LNCaP clone FGC (cell line): ENCODE results near the gene FAR1.

DNA sequence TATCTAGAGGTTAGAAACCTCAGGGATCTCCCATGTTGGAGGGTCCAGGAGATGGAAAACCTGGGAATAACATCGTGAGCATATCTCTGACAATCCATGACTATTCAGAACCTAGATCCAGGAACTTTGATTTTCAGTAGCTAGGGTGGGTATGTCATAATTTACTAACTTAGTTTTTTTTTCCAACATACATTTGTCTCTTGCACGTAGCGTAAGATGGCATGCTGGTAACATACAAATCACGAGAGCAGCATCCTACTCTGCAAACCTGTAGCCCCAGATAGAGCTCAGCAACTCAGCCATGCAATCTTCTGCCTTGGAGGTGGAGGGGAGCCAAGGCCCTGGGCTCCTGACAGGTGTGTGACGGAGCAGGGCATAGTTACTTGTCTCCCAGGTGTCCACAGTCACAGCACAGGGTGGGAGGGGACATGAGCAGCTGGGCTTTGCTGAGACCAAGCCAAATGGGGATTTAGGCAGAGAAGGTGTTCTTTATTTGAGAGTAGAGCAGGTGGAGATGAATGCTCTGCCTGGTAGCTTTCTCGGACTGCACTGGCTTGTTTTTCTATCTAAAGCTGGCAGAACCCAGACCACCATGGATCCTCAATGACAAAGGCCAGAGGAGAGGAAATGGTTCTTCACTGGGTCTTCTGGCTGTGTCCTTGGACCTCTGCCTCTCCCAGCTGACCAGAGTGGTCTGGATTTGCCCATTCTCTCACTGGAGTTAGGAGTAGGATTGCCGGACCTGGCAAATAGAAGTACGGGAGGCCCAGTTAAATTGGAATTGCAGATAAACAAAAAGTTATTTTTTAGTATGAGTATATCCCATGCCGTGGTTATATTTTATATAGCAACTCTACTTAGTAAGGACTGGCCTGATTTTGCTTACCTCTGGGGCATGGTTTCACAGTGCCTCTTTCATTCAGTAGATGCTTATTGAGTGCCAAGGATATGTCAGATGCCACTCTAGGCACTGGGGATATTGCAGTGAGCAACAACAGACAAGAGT is 111.8 kb downstream of the TEAD1 start:
- RRBS, 2 experiments: no CpG with 5 or more reads among the region's 9 CpGs

- RRBS, 2 experiments: no CpG with 5 or more reads among the region's 18 CpGs
These were observed 128.4 kb downstream of the TEAD1 start for GRCh38 chr11:12802385-12803241.

- RRBS, 2 experiments: no CpG with 5 or more reads among the region's 8 CpGs
These were observed 136.5 kb downstream of the TEAD1 start for GRCh38 chr11:12810608-12811246.

GRCh38 chr11:12824137-12824984 is 150.1 kb downstream of the TEAD1 start:
- RRBS, 2 experiments: 23 to 31% methylated on average over 4 of the region's 10 CpGs

DNA sequence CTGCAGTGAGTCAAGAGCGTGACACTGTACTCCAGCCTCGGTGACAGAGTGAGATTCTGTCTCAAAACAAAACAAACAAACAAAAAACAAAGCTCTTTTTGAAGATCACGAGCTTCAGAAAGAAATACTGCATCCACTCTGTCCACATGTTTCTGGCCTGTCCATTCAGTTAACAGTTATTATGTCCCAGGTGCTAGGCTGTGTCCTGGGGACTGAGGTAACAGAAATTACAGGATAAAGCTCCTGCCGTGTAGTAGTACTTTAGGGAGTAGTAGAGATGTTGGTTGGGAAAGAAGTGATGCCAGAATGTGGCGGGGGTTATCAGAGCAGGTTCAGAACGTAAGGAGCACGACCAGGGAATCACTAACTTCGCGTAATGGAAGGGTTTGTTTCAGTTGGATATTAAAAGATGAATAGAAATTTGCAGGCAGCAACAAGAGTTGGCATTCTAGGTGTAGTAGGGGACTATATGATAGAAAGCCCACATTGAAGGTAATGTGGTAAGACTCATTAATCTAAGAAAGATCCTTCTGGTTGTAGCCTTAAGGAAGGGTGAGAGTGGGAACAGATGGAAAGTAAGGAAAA is 165.2 kb downstream of the TEAD1 start:
- RRBS, 2 experiments: no CpG with 5 or more reads among the region's 9 CpGs

DNA sequence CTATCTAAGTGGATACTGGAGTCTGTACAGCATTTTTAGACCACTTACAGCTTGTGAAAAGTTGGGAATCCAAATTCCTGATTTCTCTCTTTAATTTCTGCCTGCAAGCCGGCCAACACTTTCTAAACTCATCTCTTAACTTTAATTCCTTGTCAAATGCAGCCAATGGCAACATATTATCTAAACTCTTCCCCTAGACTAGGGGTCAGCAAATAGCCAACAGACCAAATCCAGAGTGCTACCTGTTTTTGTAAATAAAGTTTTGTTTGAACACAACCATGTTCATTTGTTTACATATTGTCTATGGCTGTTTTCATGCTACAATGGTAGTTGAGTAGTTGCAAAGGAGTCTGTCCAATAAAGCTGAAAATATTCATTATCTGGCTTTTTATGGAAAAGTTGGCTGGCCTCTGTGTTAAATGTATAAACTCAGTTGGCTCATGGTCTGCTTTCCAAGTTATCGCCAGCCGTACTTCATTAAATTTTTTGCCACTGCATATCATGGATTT is 37.2 kb upstream of the RASSF10 start:
- RRBS, 2 experiments: no CpG with 5 or more reads among the region's 3 CpGs

DNA sequence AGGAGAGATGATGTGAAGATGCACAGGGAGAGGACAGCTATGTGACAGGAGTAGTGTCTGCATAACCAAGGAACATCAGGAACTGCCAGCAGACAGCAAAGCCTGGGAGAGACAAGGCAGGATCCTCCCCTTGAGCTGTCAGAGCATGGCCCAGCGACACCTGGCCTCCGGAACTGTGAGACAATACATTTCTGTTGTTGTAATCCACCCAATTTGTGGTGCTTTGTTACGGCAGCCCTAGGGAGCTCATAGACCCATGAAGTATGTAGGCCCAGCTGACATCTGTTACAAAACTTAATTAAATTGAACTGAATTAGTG is 24.6 kb downstream of the RASSF10 start:
- RRBS, 2 experiments: no CpG with 5 or more reads among the region's 3 CpGs

- RRBS, 2 experiments: no CpG with 5 or more reads among the region's 1 CpG
These were observed 35.2 kb downstream of the RASSF10 start for GRCh38 chr11:13044288-13044798.

DNA sequence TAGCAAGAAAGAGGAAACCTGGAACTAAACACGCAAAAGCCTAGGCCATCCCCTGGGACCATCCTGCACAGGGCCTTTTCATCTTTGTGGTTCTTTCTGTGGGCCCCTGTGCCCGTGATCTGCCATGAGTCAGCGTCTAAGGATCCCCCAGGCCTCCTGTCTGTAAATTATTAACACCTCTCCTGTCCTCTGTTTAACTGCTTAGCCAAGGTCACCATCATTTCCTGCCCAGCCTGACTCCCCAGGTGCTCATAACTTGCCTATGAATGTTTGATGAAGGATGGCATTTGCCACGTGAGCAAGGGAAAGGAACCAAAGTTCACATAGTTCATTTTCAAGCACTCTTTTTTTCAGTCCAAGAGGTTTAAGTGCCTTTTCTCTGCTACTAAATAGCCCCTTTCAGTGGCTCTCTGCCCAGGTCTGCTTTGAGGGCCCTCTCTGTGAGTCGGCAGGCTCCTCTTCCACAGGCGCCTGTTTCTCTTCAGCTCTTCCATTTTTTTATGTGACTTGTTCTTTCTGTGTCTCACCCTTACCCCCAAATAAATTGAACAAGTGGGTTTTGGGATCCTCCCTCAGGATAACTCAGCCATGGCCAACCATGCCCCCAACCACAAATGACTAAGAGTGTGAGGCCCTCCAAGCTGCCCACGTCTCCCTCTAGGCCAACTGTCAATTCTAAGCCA is 131.4 kb downstream of the RASSF10 start:
- RRBS, 2 experiments: no CpG with 5 or more reads among the region's 7 CpGs

DNA sequence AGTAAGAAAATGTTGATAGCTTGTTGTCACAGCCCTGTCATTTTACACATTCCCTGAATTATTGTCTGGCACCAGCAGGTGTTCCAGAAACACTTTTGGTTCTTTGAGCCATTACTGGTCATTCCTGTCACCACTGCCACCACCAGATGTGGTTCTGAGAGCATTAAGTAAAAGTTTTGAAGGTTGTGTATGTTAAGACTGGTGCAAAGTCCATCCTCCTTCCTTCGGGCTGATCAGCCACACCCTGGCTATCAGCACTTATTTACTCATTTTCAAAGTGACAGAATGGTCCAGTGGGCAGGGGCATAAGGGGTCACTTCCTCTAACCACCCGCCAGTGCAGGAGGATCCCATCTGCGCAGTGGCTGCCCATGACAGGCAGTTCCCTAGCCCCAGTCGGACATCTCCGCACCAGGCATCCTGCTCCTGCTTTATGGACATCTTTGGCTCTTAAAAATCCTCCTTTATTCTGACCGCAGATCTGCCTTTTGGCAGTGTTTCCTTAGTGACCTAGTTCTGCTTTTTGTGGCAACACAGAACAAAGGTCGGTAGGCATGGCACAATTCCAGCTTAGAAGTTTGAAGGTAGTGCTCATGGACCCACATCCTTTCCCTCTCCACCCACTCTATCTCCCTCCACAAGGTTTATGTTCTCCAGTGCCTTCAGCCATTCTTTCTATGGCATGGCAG is 55.8 kb downstream of the BMAL1 start:
- RRBS, 2 experiments: no CpG with 5 or more reads among the region's 7 CpGs

DNA sequence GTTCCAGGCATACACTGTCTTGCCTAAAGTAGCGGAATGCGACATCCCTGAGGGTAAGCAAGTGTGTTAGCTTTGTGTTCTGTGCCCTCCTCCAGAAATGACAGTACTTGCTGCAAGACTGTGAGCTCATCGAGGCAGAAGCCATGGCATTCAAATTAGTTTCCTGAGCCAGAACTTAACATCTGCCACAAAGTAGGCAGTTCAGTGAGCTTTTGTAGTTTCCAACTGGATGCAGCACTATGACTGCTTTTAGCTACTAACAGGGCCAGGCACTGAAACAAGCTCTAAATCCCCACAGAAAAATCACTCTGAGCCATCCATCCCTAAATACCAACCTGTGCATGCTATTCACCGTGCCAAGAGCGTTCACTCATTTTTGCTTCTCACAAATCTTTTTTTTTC is 1.2 kb upstream of the FAR1 start:
- RRBS, 2 experiments: no CpG with 5 or more reads among the region's 5 CpGs

DNA sequence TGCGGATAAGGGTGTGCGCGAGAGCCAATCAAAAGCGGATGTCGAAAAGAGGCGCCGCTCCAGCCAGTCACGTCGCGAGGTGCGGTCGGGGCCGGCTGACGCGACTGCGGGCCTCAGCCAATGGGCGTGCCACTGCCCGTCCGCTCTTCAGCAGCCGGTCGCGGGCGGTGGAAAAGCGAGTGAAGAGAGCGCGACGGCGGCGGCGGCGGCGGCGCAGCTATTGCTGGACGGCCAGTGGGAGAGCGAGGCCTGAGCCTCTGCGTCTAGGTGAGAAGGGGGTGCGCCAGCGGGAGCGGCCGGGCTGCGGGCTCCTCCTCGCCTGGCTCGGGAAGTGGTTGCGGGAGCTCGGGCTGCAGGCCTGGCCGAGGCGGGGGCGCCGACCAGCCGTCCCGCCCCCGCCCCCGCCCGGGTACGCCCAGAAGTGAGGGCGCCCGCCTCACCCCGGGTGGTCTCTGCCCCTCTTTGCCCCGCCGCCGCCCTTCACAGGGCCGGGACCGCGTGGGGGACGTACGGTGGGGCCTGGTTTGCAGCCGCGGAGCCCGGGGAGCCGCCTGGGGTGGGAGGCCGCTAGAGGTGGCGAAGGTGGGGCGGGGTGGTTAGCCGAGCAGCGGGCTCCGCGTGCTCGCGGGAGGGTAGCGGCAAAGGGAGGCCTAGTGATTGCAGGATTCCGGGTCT is at the start of gene FAR1:
Gene FAR1 (plus strand): TSS at position 129 of the 675 bp plus-strand sequence.
- RRBS, 2 experiments: under 1 to 1% methylated on average over 21 to 35 of the region's 81 CpGs

- RRBS, 2 experiments: no CpG with 5 or more reads among the region's 7 CpGs
These were observed 18.2 kb downstream of the RRAS2 start for GRCh38 chr11:14340529-14341445.

- RRBS, 2 experiments: under 1 to 1% methylated on average over 47 to 48 of the region's 80 CpGs
These were observed 1.0 kb downstream of the RRAS2 start for GRCh38 chr11:14357610-14358747.

DNA sequence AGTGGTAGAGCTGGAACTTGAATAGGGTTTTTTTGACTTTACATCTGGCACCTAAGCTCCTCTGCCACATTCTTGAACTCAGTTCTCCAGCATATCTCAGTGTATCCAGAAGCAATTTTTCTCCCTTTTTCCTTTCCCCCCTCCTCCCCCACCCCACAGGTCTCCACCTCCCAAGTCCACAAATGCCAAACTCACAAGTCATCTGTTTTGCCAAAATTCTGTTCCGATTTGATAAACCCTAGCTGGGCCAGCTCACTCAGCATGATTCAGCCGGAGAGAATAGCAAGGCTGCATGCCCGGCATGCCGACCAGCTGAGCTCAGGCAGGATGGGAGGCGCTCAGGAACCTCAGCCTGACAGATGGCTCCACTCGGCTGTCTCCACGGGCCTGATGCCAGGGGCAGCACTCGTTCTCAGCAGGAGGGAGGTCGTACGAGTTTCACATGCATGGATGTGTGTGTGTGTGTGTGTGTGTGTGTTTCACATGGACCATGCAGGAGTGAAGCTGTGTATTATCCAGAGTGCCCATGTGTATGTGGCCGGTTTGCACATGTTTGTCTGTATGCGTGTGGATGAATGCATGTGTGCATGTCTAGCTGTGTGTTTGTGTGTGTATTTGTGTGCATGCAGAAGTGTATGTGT is 63.4 kb upstream of the RRAS2 start:
- RRBS, 2 experiments: no CpG with 5 or more reads among the region's 12 CpGs

GRCh38 chr11:14480711-14481194 is 18.9 kb downstream of the COPB1 start:
- RRBS, 2 experiments: no CpG with 5 or more reads among the region's 3 CpGs

- RRBS, 2 experiments: no CpG with 5 or more reads among the region's 8 CpGs
These were observed 4.3 kb downstream of the COPB1 start for GRCh38 chr11:14494958-14495964.

DNA sequence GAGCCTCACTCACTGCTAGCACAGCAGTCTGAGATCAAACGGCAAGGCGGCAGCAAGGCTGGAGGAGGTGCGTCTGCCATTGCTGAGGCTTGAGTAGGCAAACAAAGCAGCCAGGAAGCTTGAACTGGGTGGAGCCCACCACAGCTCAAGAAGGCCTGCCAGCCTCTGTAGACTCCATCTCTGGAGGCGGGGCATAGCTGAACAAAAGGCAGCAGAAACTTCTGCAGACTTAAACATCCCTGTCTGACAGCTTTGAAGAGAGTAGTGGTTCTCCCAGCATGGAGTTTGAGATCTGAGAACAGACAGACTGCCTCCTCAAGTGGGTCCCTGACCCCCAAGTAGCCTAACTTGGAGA is 49.4 kb upstream of the PSMA1 start:
- RRBS, 2 experiments: no CpG with 5 or more reads among the region's 4 CpGs

DNA sequence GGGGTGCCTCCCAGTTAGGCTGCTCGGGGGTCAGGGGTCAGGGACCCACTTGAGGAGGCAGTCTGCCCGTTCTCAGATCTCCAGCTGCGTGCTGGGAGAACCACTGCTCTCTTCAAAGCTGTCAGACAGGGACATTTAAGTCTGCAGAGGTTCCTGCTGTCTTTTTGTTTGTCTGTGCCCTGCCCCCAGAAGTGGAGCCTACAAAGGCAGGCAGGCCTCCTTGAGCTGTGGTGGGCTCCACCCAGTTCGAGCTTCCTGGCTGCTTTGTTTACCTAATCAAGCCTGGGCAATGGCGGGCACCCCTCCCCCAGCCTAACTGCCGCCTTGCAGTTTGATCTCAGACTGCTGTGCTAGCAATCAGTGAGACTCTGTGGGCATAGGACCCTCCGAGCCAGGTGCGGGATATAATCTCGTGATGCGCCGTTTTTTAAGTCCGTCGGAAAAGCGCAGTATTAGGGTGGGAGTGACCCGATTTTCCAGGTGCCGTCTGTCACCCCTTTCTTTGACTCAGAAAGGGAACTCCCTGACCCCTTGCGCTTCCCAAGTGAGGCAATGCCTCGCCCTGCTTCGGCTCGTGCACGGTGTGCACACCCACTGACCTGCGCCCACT is 10.1 kb upstream of the PDE3B start:
- RRBS, 2 experiments: no CpG with 5 or more reads among the region's 22 CpGs

DNA sequence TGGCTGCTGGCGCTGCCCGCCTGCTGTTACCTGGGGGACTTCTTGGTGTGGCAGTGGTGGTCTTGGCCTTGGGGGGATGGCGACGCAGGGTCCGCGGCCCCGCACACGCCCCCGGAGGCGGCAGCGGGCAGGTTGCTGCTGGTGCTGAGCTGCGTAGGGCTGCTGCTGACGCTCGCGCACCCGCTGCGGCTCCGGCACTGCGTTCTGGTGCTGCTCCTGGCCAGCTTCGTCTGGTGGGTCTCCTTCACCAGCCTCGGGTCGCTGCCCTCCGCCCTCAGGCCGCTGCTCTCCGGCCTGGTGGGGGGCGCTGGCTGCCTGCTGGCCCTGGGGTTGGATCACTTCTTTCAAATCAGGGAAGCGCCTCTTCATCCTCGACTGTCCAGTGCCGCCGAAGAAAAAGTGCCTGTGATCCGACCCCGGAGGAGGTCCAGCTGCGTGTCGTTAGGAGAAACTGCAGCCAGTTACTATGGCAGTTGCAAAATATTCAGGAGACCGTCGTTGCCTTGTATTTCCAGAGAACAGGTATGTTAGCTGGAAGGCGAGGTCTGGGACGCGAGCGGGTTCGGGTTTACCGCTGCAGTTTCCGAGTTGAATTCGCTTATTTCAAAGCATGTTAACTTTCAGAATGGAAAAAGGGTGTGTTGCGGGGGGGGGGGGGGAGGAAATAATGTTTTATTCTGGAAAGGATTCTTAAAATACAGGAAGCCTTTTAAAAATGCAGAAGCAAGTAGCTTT is 1.1 kb downstream of the PDE3B start:
- RRBS, 2 experiments: 1 to 2% methylated on average over 14 of the region's 45 CpGs